PC-3 (cell line): ENCODE measurements around the gene NF1.

DNA sequence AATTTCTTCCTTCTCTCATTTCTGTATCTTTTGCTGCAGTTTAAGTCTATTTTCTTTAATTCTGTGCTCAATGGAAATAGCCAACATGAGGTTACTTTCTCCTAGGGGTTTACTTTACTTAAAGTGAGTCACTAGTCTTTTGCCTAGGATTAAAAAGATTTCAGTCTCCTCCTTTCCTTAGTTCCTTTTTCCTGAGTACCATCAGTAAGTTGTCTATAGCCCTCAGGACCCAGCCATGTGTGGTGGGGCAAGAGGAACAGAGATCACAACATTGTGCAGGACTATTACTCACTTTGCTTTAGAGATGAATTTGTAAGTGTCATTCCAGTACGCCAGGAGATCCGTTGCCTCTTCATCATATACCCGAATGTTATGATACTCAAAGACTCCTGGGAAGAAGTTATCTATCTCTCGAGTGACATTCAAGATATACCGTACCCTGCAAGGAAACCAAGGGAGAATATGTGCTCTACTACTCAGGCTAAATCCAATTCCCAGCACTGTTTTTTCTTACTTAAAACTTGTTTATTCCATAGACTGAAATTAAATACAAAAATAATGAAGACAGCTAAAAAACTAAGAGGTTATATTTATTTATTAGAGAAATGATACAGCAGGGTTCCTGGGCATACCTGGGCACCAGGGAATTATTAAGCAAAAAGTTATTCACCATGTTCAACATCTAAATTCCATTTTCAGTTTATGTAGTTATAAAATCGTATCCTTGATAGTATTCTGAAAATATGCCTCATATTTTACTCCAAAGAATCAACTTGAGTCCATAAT is 27.8 kb upstream of the CORO6 start:
- RAMPAGE, long total RNA = no peak

DNA sequence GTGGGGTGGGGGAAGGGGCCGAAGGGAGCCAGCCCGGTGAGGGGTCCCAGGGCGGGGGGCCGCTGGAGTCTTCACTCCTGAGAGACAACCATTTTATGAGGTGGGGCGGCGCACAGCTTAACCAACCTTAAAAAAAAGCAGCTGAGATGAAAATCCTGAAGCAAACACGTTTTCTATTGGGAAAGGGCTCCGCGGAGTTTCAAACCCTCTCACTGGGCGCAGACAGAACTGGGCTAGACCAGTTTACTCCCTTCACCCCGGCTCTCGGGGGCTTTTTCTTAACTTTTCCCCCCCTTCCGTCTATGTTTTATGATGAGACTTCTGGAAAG is 352 bp upstream of the SSH2 start:
- RAMPAGE, long total RNA = no peak

DNA sequence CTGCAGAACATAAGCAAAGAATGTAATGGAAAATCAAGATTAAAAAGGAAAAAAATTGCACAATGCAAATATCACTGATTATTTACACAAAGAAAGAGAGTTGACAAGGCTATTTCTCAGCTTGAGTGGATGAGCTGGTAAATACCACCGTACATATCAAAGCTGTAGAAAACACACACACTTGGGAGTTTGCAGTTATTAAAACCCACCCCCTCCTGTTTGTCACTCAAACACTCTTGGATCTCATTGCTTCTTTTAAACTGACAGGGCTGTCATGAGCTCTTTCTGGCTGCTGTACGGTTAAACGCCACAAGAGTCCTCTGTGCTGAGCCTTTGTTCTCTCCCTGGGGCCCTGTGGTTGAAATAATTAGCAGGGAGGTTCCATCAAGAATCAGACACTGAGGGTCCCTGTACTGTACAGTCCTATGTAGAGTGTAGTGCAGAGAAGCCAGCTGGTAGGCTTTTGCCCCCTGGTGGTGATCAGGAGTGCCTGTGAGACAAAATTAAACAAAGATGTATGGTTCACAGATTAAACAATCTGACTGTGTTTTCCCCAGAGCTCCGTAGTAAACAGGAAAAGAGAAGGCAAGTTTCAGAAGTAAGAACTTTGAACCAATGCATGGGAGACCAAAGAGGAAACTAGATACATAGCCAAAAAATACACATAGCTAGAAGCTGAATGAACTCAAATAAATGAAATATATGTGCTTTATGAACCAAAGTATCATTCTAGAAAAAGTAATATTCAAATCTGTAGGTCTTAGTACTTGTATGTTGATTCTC is 1.2 kb upstream of the SSH2 start:
- RAMPAGE, long total RNA = no peak

GRCh38 chr17:30263551-30264442 is 27.9 kb downstream of the BLMH start:
- RAMPAGE, long total RNA = no peak

GRCh38 chr17:30285281-30285980 is 6.3 kb downstream of the BLMH start:
- RAMPAGE, long total RNA = no peak

GRCh38 chr17:30344065-30345404 is 10.7 kb upstream of the TMIGD1 start:
- RAMPAGE, long total RNA = no peak

DNA sequence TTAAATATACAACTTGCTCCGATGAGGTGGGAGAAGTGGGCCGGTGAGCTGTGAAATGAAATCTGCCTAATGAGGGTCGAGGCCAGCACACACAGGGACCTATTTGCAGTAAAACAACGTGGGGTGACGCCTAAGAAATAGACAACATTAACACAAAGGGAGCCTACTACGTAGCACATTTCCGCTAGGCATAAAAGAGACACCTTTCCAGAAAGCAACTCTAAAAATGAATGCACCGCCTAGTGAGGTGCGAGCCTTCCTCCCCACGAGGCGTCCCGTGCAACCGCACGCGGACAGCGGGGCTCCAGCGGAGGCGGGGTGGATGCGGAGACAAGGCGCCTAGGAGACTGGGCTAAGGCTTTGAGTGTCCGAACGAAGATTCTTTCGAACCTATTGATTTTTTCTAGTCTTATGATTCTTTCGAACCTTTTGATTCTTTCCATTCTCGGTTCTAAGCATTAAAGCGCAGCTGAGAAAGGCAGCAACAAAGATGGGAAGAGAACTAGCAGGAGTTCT is 559 bp upstream of the CPD start:
- RAMPAGE, long total RNA = no peak

DNA sequence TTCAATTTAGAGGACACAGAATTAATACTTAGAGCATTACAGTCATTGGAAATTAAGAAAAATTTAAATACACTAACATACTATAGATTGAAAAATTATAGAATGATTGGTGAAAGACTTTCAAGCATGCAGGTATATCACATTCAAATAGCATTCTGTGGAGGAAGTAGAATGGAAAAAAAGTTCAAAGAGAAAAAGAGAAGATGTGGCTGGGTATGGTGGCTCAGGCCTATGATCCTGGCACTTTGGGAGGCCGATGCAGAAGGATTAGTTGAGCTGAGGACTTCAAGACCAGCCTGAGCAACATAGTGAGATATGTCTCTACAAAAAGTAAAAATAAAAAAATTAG is 18.5 kb downstream of the CPD start:
- RAMPAGE, long total RNA = no peak

DNA sequence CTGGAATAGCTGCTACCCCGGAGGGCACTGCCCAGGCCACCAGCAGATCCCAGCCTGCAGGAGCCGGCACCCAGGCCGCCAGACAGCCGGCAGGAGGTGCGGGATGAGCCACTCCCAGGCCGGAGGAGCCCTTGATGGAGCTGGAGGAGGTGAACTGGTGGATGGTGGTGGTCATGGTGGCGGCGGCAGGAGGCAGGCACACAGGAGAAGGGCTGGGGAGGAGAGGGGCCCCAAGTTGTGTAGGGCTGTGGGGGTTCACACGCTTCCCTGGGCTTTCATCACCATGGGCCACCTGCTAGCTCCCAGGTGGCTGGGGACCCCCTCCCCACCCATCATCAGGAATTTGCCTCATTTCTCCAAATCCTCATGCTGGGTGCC is 94.4 kb downstream of the GOSR1 start:
- RAMPAGE, long total RNA = no peak

- RAMPAGE, long total RNA = no peak
Observed at GRCh38 chr17:30707517-30708608, 116.6 kb downstream of the CRLF3 start.

- RAMPAGE, long total RNA = no peak
Observed at GRCh38 chr17:30710034-30711207, 114.1 kb downstream of the CRLF3 start.

GRCh38 chr17:30952873-30953553 is 17.8 kb upstream of the RNF135 start:
- RAMPAGE, long total RNA = no peak

GRCh38 chr17:31094837-31095742 is at the start of gene NF1:
NF1 (plus strand) TSS chr17:31094977.
- RAMPAGE, long total RNA = no peak

DNA sequence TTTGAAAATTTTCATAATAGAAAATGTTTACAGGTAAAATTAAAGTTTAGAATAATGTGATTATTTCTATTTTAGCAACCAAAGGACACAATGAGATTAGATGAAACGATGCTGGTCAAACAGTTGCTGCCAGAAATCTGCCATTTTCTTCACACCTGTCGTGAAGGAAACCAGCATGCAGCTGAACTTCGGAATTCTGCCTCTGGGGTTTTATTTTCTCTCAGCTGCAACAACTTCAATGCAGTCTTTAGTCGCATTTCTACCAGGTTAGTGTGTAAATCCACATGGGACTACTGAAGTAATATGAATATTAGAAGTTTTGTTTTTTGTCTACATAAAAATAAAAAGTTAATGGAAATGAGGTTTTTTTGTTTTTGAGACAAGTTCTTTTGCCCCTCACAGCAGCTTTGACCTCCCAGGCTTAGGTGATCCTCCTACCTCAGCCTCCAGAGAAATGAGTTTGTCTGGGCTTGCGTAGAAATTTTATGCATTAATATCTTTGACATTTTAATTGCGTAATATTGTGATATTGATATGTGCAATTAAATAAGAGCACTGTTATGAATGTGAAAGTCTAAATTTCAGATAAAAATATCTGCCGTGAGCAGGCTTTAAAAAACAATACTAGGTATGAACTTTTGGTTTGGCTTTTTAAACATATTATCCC is 68.5 kb downstream of the NF1 start:
- RAMPAGE, long total RNA = no peak

DNA sequence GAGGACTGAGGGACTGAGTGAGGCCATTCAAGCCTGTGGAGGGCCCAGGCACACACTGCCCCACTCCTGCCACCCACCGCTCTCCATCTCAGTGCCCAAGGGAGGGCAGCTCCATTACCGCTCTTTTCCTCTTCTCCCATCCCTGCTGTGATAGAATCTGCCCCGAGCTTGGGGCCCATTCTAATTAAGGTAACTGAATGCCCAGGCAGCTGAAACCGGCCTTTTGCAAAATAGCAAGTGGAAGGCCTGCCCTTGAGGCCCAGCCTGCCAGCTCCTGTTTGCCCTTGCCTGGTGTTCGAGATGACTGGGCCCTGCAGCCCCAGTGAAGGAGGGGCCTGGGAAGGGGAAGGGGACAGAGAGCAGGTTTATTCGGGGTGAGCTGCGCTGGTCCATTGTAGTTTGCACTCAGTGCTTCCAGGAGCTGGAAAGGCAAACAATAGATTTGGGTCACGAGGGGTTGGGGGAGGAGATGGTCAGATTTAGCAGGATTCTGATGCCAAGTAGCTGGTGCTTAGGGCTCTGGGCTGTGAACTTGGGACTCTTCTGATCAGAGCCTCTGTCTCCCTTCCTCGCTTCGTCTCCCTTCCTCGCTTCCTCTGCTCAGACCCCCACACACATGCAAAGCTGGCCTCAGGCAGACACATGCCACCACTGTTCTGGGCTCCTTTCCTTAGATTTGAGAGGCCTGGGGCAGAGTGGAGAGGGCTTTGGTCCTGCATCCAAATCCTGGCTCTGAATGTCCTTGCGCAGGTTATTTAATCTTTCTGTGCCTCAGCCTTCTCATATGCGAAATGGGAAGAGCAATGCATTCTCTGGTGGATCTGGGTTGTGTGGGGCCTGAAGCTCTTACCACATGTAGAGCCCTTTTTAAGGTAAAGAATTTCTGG is 76.4 kb downstream of the RAB11FIP4 start:
- RAMPAGE, long total RNA = no peak

GRCh38 chr17:31493212-31493653 is 101.8 kb downstream of the RAB11FIP4 start:
- RAMPAGE, long total RNA = no peak

- RAMPAGE, long total RNA = no peak
Observed at GRCh38 chr17:31524264-31525347, 133.1 kb downstream of the RAB11FIP4 start.

- RAMPAGE, long total RNA = no peak
Observed at GRCh38 chr17:31581950-31582694, 190.6 kb downstream of the RAB11FIP4 start.

GRCh38 chr17:31762239-31762660 is 96.8 kb downstream of the COPRS start:
- RAMPAGE, long total RNA = no peak

- RAMPAGE, long total RNA = no peak
Observed at GRCh38 chr17:31998500-31999082, 8.6 kb upstream of the LRRC37B start.